K562 (cell line): ENCODE data around the gene GCGR.

GRCh38 chr17:81647598-81648523 is 8.5 kb downstream of the PDE6G start:
- RAMPAGE, long total RNA = no peak
- RRBS = 97% methylated on average over 33 of the region's 94 CpGs
PRO-cap:
- standard = no peak
- CoPRO, capped RNA only, 2 experiments = no peak in any of the 2 experiments
- CoPRO, capped and uncapped RNA, 2 experiments = no peak in any of the 2 experiments
- CoPRO, uncapped RNA only, 2 experiments = no peak in any of the 2 experiments
CAGE:
- cytosol, long polyA plus RNA = no peak
- long polyA plus RNA = no peak
- nucleolus, long total RNA = no peak
- nucleus, long polyA plus RNA = no peak

GRCh38 chr17:81803674-81804270 is at the start of gene GCGR:
Gene GCGR (plus strand): TSS chr17:81804150.
- RAMPAGE, long total RNA = no peak
- RRBS = 26% methylated on average over 18 of the region's 80 CpGs
PRO-cap:
- standard = no peak
- CoPRO, capped RNA only, 2 experiments = no peak in any of the 2 experiments
- CoPRO, capped and uncapped RNA, 2 experiments = no peak in any of the 2 experiments
- CoPRO, uncapped RNA only, 2 experiments = no peak in any of the 2 experiments
CAGE:
- cytosol, long polyA plus RNA = no peak
- long polyA plus RNA = no peak
- nucleolus, long total RNA = no peak
- nucleus, long polyA plus RNA = no peak

- RAMPAGE, long total RNA = no peak
- RRBS = 16% methylated on average over 13 of the region's 37 CpGs
PRO-cap:
- standard = no peak
- CoPRO, capped RNA only, 2 experiments = no peak in any of the 2 experiments
- CoPRO, capped and uncapped RNA, 2 experiments = no peak in any of the 2 experiments
- CoPRO, uncapped RNA only, 2 experiments = no peak in any of the 2 experiments
CAGE:
- cytosol, long polyA plus RNA = no peak
- long polyA plus RNA = no peak
- nucleolus, long total RNA = no peak
- nucleus, long polyA plus RNA = no peak
Measured at GRCh38 chr17:81804271-81804569, 270 bp downstream of the GCGR start.

DNA sequence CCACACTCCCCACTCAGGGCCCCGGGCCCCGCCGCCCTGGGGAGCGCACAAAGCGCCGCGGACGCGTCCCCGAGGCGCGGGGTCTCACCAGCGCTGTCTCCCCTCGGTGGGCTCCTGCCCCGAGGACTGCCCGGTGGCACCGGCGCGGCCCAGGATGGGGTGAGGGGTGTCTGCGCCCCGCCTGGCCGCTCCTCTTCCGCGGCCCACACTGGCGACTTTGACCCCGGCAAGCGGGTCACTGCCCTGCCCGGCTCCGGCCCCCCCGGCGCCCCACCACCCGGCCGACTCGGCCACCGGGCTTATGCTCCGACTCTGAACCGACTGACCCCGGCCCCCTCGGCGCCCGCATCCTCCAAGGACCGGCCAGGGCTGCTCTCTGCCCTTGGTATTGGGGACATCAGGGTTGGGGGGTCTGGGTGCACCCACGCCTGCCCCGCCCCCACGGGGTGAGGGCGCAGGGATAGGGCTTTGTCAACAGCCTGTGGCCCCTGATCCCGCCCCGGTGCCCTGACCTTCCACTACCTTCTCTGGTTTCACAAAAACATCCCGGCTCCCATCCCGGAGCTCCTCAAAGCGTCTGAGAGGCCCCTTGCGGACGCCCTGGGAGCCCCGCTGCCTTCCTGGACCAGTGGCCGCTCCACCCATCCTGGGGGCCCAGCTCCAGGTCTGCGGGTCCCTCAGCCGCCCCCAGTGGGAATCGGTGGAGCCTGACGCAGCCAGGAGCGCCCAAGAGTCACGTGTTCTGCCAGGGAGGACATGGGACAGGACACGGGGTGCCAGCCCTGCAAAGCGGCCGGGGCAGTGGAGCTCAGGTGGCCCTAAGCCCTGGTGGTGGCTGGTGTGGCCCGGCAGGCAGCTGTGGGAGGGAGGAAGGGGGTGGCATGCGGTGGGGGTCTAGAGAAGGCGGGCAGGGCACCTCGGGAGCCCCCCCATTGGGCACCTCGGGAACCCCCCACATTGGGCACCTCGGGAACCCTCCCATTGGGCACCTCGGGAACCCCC is 921 bp downstream of the GCGR start:
- RAMPAGE, long total RNA = no peak
- RRBS = 14% methylated on average over 11 of the region's 71 CpGs
PRO-cap:
- standard = no peak
- CoPRO, capped RNA only, 2 experiments = no peak in any of the 2 experiments
- CoPRO, capped and uncapped RNA, 2 experiments = no peak in any of the 2 experiments
- CoPRO, uncapped RNA only, 2 experiments = no peak in any of the 2 experiments
CAGE:
- cytosol, long polyA plus RNA = no peak
- long polyA plus RNA = no peak
- nucleolus, long total RNA = no peak
- nucleus, long polyA plus RNA = no peak

- RAMPAGE, long total RNA = no peak
- RRBS = no CpG with 5 or more reads among the region's 15 CpGs
PRO-cap:
- standard = bidirectional peak, plus-strand start at chr17:81822001, minus-strand start at chr17:81821832
- CoPRO, capped RNA only, 2 experiments = peak in 2 of 2 experiments; most common plus-strand start chr17:81821999 (in 1); most common minus-strand start chr17:81821827 (in 1)
- CoPRO, capped and uncapped RNA, 2 experiments = no peak in any of the 2 experiments
- CoPRO, uncapped RNA only, 2 experiments = no peak in any of the 2 experiments
CAGE:
- cytosol, long polyA plus RNA = no peak
- long polyA plus RNA = no peak
- nucleolus, long total RNA = no peak
- nucleus, long polyA plus RNA = no peak
Measured at GRCh38 chr17:81821642-81822206, 11.4 kb downstream of the MCRIP1 start.

- RAMPAGE, long total RNA = no peak
- RRBS = no CpG with 5 or more reads among the region's 11 CpGs
PRO-cap:
- standard = no peak
- CoPRO, capped RNA only, 2 experiments = no peak in any of the 2 experiments
- CoPRO, capped and uncapped RNA, 2 experiments = no peak in any of the 2 experiments
- CoPRO, uncapped RNA only, 2 experiments = no peak in any of the 2 experiments
CAGE:
- cytosol, long polyA plus RNA = no peak
- long polyA plus RNA = no peak
- nucleolus, long total RNA = no peak
- nucleus, long polyA plus RNA = no peak
Measured at GRCh38 chr17:81840719-81841265, 5.9 kb upstream of the PPP1R27 start.

- RAMPAGE, long total RNA = no peak
- RRBS = no CpG with 5 or more reads among the region's 24 CpGs
PRO-cap:
- standard = no peak
- CoPRO, capped RNA only, 2 experiments = no peak in any of the 2 experiments
- CoPRO, capped and uncapped RNA, 2 experiments = no peak in any of the 2 experiments
- CoPRO, uncapped RNA only, 2 experiments = peak in 1 of 2 experiments; most common minus-strand start chr17:81846319 (in 1)
CAGE:
- cytosol, long polyA plus RNA = no peak
- long polyA plus RNA = no peak
- nucleolus, long total RNA = no peak
- nucleus, long polyA plus RNA = no peak
Measured at GRCh38 chr17:81846318-81846793, 11.5 kb upstream of the PPP1R27 start.

- RAMPAGE, long total RNA = no peak
- RRBS = no CpG with 5 or more reads among the region's 31 CpGs
PRO-cap:
- standard = no peak
- CoPRO, capped RNA only, 2 experiments = no peak in any of the 2 experiments
- CoPRO, capped and uncapped RNA, 2 experiments = peak in 2 of 2 experiments; most common minus-strand start chr17:81855778 (in 2)
- CoPRO, uncapped RNA only, 2 experiments = peak in 2 of 2 experiments; most common minus-strand start chr17:81855311 (in 2)
CAGE:
- cytosol, long polyA plus RNA = no peak
- long polyA plus RNA = start-site peak on the minus strand at chr17:81855233-81855279, 229 and 67 reads in 2 replicates; start-site peak on the minus strand at chr17:81855477-81855585, 232 and 97 reads in 2 replicates
- nucleolus, long total RNA = start-site peak on the plus strand at chr17:81855210-81855220, 10 reads
- nucleus, long polyA plus RNA = no peak
Measured at GRCh38 chr17:81854850-81855903, 5.2 kb downstream of the P4HB start.

DNA sequence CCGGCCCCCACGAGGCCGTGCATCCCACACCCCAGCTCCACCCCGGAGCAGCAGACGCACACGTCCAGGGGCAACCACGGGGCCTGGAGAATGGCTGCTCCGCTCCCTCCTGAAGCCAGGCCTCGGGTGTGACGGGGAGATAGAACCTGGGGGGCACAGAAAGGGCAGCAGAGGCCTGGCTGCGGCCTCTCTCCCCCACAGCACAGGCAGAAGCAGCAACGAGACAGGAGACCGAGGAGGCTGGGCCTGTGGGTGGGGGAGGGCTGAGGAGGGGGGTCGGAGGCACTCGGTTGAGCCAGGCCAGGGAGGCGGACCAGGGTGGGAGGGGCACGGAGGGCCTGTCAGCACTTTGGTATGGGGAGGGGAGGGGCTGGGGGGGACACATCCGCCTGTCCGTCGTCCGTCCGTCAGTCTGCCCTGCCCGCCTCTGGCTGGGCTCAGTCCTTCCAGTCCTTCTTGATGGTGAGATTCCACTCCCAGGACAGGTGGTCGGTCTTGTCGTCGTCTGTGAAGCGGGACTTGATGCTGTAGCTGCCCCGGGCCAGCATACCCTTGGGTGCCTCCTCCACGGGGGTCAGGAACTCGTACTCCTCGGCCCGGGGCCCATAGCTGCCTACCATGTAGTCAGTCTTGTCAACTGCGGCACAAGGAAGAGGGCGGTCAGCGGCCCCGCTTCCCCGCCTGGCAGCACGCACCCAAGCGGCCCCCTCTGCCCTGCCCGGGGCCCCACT is 2.5 kb downstream of the ARHGDIA start:
- RAMPAGE, long total RNA = no peak
- RRBS = 36% methylated on average over 10 of the region's 40 CpGs
PRO-cap:
- standard = no peak
- CoPRO, capped RNA only, 2 experiments = peak in 2 of 2 experiments; most common plus-strand start position 410 of the sequence (in 2); most common minus-strand start position 92 of the sequence (in 1)
- CoPRO, capped and uncapped RNA, 2 experiments = peak in 2 of 2 experiments; most common plus-strand start position 383 of the sequence (in 1); most common minus-strand start position 351 of the sequence (in 1)
- CoPRO, uncapped RNA only, 2 experiments = peak in 2 of 2 experiments; most common plus-strand start position 209 of the sequence (in 1); most common minus-strand start position 181 of the sequence (in 1)
CAGE:
- cytosol, long polyA plus RNA = no peak
- long polyA plus RNA = no peak
- nucleolus, long total RNA = no peak
- nucleus, long polyA plus RNA = no peak

GRCh38 chr17:81915294-81916225 is 2.4 kb downstream of the SIRT7 start:
- RAMPAGE, long total RNA = no peak
- RRBS = no CpG with 5 or more reads among the region's 27 CpGs
PRO-cap:
- standard = no peak
- CoPRO, capped RNA only, 2 experiments = no peak in any of the 2 experiments
- CoPRO, capped and uncapped RNA, 2 experiments = no peak in any of the 2 experiments
- CoPRO, uncapped RNA only, 2 experiments = no peak in any of the 2 experiments
CAGE:
- cytosol, long polyA plus RNA = no peak
- long polyA plus RNA = no peak
- nucleolus, long total RNA = no peak
- nucleus, long polyA plus RNA = no peak

DNA sequence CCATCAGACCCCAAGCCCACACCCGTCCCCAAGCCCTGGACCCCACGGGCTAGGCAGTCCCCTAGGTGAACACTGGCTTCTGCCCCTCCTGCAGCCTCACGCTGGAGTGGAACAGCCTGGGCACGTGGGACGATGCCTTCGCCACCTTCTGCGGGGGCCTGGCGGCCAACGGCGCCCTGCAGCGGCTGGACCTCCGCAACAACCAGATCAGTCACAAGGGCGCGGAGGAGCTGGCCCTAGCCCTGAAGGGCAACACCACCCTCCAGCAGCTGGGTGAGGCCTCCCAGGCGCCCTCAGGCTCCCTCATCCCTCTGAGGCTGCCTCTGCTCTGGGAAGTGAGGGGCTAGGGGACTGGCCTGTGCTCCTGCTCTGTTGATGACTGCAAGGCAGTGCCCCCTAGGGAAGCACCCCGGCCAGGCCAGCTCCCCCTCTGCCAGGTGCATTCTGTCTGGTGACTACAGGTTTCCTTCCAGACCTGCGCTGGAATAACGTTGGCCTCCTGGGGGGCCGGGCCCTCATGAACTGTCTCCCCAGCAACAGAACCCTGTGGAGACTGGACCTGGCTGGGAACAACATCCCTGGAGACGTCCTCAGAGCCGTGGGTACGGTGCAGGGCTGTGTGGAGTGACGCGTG is 1.9 kb downstream of the LRRC45 start:
- RAMPAGE, long total RNA = no peak
- RRBS = 67% methylated on average over 3 of the region's 24 CpGs
PRO-cap:
- standard = no peak
- CoPRO, capped RNA only, 2 experiments = no peak in any of the 2 experiments
- CoPRO, capped and uncapped RNA, 2 experiments = no peak in any of the 2 experiments
- CoPRO, uncapped RNA only, 2 experiments = no peak in any of the 2 experiments
CAGE:
- cytosol, long polyA plus RNA = no peak
- long polyA plus RNA = no peak
- nucleolus, long total RNA = no peak
- nucleus, long polyA plus RNA = no peak

DNA sequence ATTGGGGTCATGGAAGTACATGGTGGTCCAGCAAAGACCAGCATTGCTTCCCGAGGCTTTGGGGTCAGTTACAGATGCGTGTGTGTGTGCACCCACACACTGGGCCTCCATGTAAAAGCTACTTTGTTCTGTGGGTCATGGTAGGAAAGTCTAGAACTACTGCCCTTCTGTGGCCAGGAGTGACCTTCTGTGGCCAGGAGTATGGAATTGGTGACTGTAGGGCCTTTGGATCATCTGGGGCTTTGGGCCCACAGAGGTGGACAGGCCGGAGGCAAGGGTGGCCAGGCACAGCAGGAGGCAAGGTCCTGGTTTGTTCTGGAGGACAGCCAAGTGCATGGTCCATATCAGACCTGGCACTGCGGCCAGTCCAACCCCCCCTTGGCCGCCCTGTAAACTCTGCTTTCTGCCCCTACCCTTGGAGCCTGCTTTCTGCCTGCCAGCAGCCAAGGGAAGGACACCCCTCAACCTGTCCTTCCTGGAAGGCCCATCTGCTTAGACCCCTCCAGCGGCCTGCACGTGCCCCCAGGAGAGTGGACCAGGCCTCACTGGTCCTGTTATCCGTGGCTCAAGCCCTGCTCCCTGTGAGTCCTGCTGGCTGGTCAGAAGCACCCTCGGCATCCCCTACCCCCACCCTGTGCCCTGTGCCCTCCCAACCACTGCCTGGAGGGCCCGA is 2.2 kb upstream of the DCXR start:
- RAMPAGE, long total RNA = no peak
- RRBS = no CpG with 5 or more reads among the region's 10 CpGs
PRO-cap:
- standard = no peak
- CoPRO, capped RNA only, 2 experiments = no peak in any of the 2 experiments
- CoPRO, capped and uncapped RNA, 2 experiments = no peak in any of the 2 experiments
- CoPRO, uncapped RNA only, 2 experiments = no peak in any of the 2 experiments
CAGE:
- cytosol, long polyA plus RNA = no peak
- long polyA plus RNA = no peak
- nucleolus, long total RNA = no peak
- nucleus, long polyA plus RNA = no peak

GRCh38 chr17:82094761-82095532 is 3.1 kb downstream of the FASN start:
- RAMPAGE, long total RNA = no peak
- RRBS = 90% methylated on average over 4 of the region's 38 CpGs
PRO-cap:
- standard = no peak
- CoPRO, capped RNA only, 2 experiments = no peak in any of the 2 experiments
- CoPRO, capped and uncapped RNA, 2 experiments = peak in 1 of 2 experiments; most common minus-strand start chr17:82095500 (in 1)
- CoPRO, uncapped RNA only, 2 experiments = peak in 2 of 2 experiments; most common minus-strand start chr17:82095235 (in 1)
CAGE:
- cytosol, long polyA plus RNA = no peak
- long polyA plus RNA = no peak
- nucleolus, long total RNA = no peak
- nucleus, long polyA plus RNA = no peak

- RAMPAGE, long total RNA = no peak
- RRBS = no CpG with 5 or more reads among the region's 11 CpGs
PRO-cap:
- standard = no peak
- CoPRO, capped RNA only, 2 experiments = no peak in any of the 2 experiments
- CoPRO, capped and uncapped RNA, 2 experiments = no peak in any of the 2 experiments
- CoPRO, uncapped RNA only, 2 experiments = no peak in any of the 2 experiments
CAGE:
- cytosol, long polyA plus RNA = no peak
- long polyA plus RNA = no peak
- nucleolus, long total RNA = no peak
- nucleus, long polyA plus RNA = no peak
Measured at GRCh38 chr17:82114728-82115462, 16.9 kb upstream of the FASN start.

DNA sequence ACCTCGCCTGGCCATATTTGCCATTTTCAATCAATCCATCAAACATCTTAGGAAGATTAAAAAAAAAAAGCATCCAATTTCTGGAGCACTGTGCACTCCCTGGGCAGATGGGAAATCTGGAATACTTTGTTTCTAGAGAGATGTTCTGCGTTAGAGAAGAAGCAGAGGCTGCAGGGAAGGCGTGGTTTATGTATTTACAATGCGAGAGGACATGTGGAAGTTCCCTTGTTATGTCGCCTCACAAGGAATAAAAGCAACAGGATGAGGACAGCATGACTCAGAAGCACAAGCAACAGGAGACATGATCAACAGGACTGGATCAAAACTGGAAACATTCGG is 52.7 kb downstream of the CCDC57 start:
- RAMPAGE, long total RNA = no peak
- RRBS = no CpG with 5 or more reads among the region's 6 CpGs
PRO-cap:
- standard = no peak
- CoPRO, capped RNA only, 2 experiments = no peak in any of the 2 experiments
- CoPRO, capped and uncapped RNA, 2 experiments = no peak in any of the 2 experiments
- CoPRO, uncapped RNA only, 2 experiments = no peak in any of the 2 experiments
CAGE:
- cytosol, long polyA plus RNA = no peak
- long polyA plus RNA = no peak
- nucleolus, long total RNA = no peak
- nucleus, long polyA plus RNA = no peak

DNA sequence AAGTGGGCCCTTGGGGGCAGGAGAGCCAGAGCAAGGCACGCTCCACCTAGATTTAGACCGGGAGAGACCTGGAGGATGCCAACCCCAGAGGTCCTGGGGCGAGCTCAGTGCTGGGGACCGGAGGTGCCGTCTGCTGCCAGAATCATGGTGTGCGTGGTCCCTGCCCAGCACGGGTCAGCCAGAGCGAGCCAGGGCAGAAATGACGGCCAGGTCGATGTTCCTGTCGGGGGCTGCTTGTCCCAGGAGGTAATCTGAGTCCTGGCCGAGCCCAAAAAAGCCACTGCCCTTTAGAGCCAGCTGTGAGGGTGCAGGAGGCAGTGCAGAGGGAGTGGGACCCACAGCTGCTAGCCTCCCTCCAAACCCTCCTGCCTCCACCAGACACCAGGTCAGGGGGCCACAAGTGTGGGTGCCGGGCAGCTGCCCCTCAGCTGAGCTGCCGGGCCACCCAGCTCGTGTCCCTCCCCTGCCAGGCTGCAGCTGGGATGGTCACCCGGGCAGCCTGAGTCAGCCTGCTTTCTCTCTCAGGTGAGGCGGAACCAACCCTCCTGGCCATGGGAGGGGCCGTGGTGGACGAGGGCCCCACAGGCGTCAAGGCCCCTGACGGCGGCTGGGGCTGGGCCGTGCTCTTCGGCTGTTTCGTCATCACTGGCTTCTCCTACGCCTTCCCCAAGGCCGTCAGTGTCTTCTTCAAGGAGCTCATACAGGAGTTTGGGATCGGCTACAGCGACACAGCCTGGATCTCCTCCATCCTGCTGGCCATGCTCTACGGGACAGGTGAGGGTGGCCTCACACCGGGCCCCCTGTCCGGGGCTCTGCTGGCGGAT is 6.8 kb downstream of the SLC16A3 start:
- RAMPAGE, long total RNA = no peak
- RRBS = 90% methylated on average over 6 of the region's 33 CpGs
PRO-cap:
- standard = unidirectional peak, plus-strand start at position 699 of the sequence
- CoPRO, capped RNA only, 2 experiments = no peak in any of the 2 experiments
- CoPRO, capped and uncapped RNA, 2 experiments = no peak in any of the 2 experiments
- CoPRO, uncapped RNA only, 2 experiments = peak in 1 of 2 experiments; most common plus-strand start position 642 of the sequence (in 1); most common minus-strand start position 388 of the sequence (in 1)
CAGE:
- cytosol, long polyA plus RNA = no peak
- long polyA plus RNA = no peak
- nucleolus, long total RNA = no peak
- nucleus, long polyA plus RNA = no peak

GRCh38 chr17:82297804-82298817 is 19.3 kb downstream of the CD7 start:
- RAMPAGE, long total RNA = no peak
- RRBS = 23% methylated on average over 3 of the region's 44 CpGs
PRO-cap:
- standard = bidirectional peak, plus-strand start at chr17:82297952, minus-strand start at chr17:82297931; bidirectional peak, plus-strand start at chr17:82298366, minus-strand start at chr17:82298264
- CoPRO, capped RNA only, 2 experiments = peak in 1 of 2 experiments; most common plus-strand start chr17:82297853 (in 1)
- CoPRO, capped and uncapped RNA, 2 experiments = no peak in any of the 2 experiments
- CoPRO, uncapped RNA only, 2 experiments = no peak in any of the 2 experiments
CAGE:
- cytosol, long polyA plus RNA = no peak
- long polyA plus RNA = no peak
- nucleolus, long total RNA = no peak
- nucleus, long polyA plus RNA = no peak